Glomerular endothelial cell (primary cell): ENCODE results near the genes SLCO1C1, KCNJ8 and CMAS.

GRCh38 chr12:19971226-19971968, 396.9 kb upstream of the PDE3A start:
- RAMPAGE, long total RNA, result no peak

DNA sequence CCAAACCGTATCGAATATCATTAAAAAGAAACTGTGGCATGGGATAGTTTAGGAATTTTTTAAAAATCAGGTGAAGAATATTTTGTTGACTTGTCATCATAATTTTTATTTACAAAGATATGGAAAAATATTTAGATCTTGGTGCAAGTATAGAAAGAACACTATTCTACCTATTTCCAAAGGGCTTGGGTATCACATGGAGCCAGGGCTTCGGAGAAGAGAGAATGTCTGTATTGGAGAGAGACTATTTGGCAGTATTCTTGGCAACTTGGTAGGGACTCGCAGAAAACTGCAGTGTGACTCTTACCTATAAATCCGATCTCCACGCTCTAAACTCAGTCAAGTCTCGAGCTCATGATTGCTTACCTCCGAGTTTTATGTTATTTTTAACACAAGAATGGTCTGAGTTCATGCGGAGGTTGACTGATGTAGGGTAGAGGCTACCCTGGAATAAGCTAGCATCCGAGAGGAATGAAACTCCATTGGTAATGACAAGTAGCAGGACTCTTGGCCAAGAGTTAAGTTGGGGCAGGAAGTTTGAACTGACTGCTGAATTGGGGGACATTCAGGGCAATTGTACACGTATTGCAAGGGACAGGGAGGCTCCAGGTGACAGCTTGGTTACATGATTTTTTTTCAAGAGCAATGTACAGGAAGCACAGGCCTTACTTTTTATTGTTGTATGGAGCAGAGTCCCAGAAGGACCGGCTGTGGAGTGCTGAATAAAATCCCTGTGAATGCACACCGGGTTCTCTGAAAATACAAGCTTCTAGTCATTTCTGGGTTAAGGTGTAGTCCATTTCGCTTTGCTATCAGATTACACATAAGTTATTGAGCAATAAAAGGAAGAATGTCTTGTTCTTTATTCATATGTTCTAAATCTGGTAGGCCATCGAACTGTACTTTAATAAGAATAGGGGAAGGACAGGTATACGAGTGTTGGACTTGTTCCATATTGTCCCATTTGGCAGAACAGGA, 52.0 kb downstream of the PDE3A start:
- RAMPAGE, long total RNA, result no peak

- RAMPAGE, long total RNA, result no peak
Observed at GRCh38 chr12:20426137-20426642, 57.9 kb downstream of the PDE3A start.

DNA sequence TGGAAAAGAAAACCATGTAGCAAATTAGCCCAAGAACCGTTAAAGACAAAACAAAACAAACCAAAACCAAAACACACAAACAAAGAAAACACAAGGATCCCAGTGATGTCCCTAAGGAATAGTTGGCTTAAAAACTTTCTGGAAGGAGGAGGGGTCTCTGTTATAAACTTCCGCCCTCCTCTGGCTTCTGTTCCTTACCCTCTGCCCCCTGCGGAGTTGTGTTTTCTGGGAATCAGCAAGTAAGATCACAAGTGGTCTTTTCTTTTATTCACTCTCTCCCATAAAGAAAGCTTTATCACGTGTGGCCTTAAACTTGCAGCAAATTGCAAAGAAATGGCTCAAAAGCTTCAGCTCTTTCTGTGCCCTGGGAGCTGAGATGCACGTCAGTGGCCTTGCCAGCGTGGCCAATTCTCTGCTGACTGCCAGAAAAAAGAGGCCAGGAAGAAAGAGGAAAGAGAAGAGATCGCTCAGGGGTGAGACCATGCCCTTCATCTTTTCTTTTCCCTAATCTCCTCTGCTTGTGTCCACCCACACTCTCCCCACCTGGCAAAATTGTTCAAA, at the start of gene SLCO1C1:
SLCO1C1 (plus strand) TSS at position 193 of the 561 bp plus-strand sequence.
- RAMPAGE, long total RNA, result no peak

DNA sequence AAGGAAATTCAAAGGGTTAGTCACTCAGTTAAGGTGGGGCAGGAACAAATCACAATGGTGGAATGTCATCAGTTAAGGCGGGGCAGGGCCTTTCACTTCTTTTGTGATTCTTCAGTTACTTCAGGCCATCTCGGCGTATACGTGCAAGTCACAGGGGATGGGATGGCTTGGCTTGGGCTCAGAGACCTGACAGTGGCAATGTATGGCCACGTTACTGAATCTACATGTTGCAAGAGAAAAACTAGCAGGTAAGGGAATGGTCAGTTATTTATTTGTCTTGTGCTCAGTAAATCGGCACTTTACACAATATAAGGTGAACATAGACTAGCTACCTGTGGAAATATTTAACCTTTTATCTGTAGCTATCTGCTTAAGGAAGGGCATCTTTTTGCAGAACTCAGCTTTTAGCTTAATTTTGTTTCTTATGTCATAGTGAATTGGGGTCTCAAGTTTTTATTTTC, 12.0 kb downstream of the SLCO1B3 start:
- RAMPAGE, long total RNA, result no peak

GRCh38 chr12:21129880-21130261, 1.1 kb upstream of the SLCO1B1 start:
- RAMPAGE, long total RNA, result no peak

DNA sequence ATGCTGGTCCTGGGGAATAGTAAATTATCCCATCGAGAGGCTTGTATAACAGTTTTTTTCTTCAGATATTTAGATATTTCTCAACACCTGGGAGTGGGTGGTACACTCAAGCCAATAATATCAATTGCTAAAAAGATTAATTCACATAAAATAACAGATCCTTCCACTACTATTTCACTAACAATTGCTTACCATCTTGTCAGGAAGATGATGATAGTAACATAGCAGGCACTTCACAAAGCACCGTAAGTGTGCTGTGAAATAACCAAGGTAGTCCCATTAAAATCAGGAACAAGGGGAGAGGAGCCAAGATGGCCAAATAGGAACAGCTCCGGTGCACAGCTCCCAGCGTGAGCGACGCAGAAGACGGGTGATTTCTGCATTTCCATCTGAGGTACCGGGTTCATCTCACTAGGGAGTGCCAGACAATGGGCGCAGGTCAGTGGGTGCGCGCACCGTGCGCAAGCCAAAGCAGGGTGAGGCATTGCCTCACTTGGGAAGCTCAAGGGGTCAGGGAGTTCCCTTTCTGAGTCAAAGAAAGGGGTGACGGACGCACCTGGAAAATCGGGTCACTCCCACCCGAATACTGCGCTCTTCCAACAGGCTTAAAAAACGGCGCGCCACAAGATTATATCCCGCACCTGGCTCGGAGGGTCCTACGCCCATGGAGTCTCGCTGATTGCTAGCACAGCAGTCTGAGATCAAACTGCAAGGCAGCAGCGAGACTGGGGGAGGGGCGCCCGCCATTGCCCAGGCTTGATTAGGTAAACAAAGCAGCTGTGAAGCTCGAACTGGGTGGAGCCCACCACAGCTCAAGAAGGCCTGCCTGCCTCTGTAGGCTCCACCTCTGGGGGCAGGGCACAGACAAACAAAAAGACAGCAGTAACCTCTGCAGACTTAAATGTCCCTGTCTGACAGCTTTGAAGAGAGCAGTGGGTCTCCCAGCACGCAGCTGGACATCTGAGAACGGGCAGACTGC, 22.3 kb downstream of the IAPP start:
- RAMPAGE, long total RNA, result no peak

GRCh38 chr12:21774298-21775299, at the start of gene KCNJ8:
TSS of gene KCNJ8 (minus strand) at chr12:21774706.
- RAMPAGE, long total RNA, result no peak

DNA sequence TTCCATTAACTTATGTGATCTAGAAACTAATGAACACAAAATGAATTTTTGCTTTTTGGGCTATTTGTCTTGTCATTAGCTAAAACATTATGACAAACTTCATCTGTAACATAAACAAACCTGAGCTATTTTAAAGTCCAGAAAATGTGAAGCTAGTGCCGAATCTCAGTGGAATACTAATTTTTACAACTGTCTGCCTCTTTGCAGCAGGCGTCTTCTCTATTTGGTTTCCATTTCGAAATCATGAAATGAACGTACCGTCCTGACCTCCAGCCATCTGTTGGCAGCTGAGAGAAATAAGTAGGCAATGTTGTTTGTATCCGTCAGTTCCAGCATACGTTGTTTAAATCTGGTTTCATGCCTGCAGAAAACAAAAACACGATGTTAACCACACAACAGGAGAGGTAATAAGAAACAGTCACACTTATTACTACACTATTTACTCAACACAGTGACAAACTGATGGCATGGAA, 54.2 kb upstream of the KCNJ8 start:
- RAMPAGE, long total RNA, result no peak

DNA sequence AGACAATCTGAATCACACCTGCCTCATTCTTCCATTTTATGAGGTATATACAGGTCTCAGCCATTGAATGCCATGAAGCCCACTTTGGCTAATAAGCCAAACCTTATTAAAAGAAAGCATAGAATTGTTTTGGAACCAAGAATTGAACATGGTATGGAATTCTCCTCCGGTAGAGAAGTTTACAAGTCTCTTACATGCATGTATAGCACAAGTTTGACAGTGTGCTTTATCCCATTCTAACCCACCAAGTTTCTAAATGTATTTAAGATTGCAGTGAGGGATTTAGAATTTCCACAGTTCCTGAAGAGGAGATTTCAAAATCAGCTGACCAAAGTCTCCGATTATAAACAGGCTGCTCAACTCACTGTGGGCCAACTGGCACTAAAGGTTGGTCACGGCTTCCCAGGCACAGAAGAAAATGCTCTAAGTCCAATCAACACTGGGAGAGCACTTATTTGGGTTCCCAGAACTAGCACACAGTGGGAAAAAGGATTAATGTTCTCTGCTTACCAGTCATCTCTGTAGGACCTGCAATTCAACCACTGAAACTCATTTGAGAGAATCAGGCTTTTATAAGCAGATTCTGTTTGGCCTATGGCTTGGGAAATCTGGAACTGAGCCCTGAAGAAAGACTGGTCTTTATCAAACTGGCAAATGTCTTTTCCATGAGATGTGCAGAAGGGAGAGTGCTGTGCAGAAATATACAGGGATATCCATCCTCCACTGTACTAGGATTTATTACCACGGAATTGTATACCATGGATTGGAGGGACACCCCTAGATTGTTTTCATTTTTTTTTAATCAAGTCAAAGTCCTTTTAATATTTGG, 49.5 kb downstream of the ABCC9 start:
- RAMPAGE, long total RNA, result no peak

- RAMPAGE, long total RNA, result no peak
Observed at GRCh38 chr12:21992654-21993359, 51.6 kb upstream of the ABCC9 start.

- RAMPAGE, long total RNA, result start-site peak on the plus strand at chr12:22046244-22046290, 285 and 145 reads in 2 replicates
Observed at GRCh38 chr12:22045946-22046408, at the start of gene CMAS. TSS of gene CMAS (plus strand) at chr12:22046218.

DNA sequence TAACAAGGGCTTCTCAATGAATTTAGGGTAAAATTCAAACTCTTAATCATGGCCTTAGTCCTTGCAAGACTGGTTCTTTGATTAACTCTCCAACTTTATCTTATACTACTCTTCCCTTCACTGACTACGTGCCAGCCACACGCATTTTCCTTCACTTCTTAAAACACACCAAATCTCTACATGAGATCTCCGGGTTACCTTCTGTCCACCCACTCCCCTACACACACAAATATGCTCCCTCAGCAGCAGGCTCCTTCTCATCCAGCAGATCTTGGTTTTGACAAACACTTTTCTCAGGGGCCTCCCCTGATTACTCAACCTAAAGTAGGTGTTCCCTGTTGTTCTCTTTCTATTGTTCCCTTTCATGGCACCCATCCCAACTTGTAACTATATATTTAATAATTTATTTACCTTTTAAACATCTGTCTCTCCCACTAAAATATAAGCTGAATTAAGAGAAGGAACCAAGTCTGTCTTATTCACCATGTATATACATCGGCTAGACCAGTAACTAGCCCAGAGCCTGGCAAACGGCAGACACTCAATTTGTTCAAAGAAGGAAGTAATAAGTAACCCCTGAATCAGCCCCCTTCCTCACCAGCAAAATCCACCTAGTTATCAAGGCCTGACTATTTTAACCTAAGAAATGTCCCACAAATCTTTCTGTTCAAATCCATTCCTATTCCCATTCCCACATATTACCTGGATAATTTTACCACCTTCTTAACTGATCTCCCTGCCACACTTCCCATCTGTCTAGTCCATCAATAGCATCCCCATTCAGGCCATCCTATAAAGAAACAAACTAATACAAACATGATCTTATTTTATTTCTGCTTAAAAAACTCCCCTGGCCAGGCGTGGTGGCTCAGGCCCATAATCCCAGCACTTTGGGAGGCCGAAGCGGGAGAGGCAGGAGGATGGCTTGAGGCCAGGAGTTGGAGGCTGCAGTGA, 2.7 kb downstream of the C2CD5 start:
- RAMPAGE, long total RNA, result no peak

DNA sequence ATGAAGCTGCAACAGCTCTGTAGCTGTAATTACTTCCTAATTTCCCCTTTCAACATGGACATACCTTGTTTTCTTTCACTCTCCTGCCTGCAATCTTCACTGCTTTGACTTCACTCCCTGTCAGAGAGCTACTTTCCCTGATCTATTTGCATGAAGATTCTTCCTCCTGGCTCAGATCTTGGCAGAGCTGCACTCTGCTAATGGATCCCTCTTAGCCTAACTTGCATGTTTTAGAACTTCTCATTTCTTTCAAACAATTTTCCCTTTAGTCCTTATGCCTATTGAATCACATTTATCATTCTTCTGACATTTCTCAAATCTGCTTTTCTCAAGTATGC, 135.1 kb downstream of the ETNK1 start:
- RAMPAGE, long total RNA, result no peak

GRCh38 chr12:24561204-24562270, 387.4 kb downstream of the BCAT1 start:
- RAMPAGE, long total RNA, result no peak

- RAMPAGE, long total RNA, result no peak
Observed at GRCh38 chr12:24584004-24584431, 364.9 kb downstream of the BCAT1 start.

GRCh38 chr12:25226973-25227700, 23.6 kb downstream of the KRAS start:
- RAMPAGE, long total RNA, result no peak

- RAMPAGE, long total RNA, result no peak
Observed at GRCh38 chr12:25244798-25245477, 5.8 kb downstream of the KRAS start.

GRCh38 chr12:25322655-25323024, 71.9 kb upstream of the KRAS start:
- RAMPAGE, long total RNA, result no peak

GRCh38 chr12:25648377-25648971, 95.4 kb upstream of the LMNTD1 start:
- RAMPAGE, long total RNA, result no peak